HGPS cell (cell line): ENCODE measurements around a stretch of chr10.

GRCh38 chr10:80462350-80462730, 8.2 kb downstream of the TSPAN14 start:
- RRBS, result no CpG with 5 or more reads among the region's 1 CpG

DNA sequence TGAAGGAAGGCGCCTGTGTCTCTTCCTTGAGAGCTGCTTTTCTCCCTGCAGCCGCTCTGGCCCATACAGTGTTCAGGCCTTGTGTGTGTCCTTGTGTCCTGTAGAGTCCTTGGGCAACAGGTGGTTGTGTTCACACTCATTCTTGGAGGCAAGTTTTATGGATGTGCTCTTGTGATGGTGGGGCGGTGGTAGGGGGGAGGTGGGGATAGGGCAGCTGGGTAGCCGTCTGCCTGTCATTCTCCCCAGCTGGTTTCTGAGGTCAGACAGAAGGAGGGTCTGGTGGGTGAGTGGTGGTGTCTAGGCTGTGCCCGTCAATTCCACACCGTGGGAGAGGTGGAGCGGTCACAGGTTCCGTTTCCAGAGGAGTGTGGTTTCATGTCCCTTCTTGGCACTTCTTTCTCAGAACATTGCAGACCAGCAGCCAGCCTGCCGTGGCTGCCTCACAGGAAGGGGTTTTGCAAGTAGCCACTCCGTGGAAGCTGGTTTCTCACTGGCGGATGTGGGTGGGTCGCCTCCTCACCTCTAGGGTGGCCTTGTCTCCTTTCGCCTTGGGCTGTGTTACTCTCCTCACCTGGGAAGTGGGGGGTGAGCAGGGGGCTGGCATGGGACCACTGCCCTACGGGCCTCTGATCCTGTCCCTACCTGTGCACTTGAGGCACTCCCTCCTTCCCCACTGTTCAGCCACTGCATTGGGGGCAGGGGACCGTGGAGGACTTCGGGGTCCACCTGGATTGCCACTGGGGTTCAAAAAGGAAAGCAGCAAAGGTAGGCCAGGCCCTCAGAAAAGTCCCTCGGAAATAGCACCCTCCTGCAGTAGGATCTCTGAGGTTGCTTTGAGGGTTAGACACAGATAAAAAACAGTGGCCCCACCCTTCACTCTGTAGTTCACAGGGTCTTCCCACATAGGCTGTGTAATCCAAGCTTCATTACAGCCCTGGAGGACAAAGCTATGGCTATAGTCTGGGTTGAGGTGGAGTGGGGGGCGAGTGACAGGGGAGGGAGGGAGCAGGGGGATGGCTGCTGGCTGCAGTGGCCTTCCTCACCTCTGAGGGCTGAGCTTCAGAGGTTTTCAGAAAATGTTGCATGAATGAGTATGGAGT, 33.8 kb downstream of the TSPAN14 start:
- RRBS, result no CpG with 5 or more reads among the region's 18 CpGs

DNA sequence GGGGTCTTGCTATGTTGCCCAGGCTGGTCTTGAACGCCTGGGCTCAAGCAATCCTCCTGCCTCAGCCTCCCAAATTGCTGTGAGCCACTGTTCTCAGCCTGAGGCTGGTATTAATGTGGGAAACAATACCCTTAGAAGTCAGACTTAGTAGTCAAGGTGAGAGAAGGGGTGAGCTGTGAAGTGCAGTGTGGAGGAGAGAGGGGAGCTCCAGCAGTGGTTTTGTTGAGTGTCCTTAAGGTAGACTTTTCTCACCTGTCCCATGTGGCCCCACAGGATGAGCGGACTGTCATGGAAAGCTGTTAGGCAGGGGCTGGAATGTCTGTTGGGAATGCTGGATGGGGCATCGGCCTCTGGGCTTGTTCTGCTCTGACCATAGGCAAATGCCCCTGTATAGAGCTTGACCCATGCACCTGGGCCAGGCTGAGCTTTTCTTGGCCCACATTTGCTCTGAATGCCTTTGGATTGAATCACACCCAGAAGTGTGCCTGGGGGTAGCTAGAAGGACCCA, 36.3 kb upstream of the SH2D4B start:
- RRBS, result no CpG with 5 or more reads among the region's 3 CpGs

GRCh38 chr10:80502649-80503335, 34.9 kb upstream of the SH2D4B start:
- RRBS, result no CpG with 5 or more reads among the region's 9 CpGs

- RRBS, result no CpG with 5 or more reads among the region's 8 CpGs
Measured at GRCh38 chr10:80519708-80520327, 17.9 kb upstream of the SH2D4B start.

DNA sequence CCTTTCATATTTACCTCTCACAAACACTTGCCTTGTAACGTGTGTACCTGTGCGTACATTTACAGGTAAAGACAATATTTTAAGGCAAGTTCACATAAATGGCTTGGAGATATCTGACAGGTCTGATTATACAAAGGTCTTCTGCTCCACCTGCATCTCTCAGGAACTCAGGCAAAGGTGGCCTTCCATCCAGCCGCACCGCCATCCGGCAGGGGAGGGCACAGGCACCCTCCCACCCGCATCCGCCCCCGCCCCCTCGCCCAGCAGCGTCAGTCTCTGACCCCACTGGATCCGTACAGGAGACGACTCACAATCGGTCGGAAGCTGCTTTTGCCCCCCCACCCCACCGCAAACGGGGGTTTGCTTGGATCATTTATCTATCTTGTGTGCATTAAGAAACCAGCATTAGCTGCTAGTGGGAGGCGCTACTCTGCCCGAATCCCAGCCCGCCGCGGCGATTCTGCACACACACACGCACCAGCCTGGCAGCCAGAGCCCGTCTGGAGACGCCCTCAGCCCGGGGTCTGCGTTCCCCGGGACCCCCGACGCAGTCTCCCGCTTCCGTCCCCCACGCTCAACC, 1.0 kb upstream of the NRG3 start:
- RRBS, result 3% methylated on average over 6 of the region's 33 CpGs

DNA sequence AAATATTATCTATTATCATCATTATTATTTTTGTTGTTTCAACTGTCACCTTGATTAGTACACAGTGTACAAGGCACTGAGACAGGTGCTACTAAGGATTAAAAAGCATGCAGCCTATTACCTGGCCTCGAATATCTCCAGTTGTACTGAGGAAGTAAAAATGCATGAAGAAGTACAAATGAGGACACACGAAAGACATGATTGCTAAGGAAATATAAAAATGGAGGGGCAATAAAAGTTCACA, 869.8 kb downstream of the NRG3 start:
- RRBS, result no CpG with 5 or more reads among the region's 2 CpGs

GRCh38 chr10:84138595-84139168, 627 bp upstream of the GHITM start:
- RRBS, result no CpG with 5 or more reads among the region's 18 CpGs

GRCh38 chr10:84177413-84178210, 4.0 kb downstream of the GPR15LG start:
- RRBS, result 66% methylated on average over 7 of the region's 12 CpGs

- RRBS, result no CpG with 5 or more reads among the region's 2 CpGs
Measured at GRCh38 chr10:84335810-84336684, 7.7 kb downstream of the CCSER2 start.

DNA sequence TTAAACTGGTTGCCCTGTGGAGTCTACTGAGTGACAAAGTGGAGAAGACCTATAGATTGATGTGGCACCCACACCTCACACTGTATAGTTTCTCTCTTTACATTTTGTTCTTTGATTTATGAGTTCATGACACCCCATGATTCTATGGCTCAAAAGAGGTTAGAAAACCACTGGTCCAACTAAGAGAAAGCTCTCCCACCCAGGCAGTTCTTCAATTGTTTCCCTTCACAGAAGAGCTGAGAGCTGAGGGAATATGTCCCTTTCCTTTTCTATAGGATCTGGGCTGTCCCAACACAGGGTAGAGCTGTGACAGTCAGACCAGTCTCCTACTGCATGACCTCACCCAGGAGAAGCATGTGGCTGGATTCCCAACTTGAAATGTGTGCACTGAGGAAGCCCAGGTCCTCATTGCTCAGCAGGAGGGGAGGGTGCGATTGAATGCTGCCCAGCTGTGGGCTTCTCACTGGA, 508.5 kb downstream of the CCSER2 start:
- RRBS, result no CpG with 5 or more reads among the region's 1 CpG

- RRBS, result no CpG with 5 or more reads among the region's 5 CpGs
Measured at GRCh38 chr10:85642101-85643053, 724.2 kb downstream of the GRID1 start.

DNA sequence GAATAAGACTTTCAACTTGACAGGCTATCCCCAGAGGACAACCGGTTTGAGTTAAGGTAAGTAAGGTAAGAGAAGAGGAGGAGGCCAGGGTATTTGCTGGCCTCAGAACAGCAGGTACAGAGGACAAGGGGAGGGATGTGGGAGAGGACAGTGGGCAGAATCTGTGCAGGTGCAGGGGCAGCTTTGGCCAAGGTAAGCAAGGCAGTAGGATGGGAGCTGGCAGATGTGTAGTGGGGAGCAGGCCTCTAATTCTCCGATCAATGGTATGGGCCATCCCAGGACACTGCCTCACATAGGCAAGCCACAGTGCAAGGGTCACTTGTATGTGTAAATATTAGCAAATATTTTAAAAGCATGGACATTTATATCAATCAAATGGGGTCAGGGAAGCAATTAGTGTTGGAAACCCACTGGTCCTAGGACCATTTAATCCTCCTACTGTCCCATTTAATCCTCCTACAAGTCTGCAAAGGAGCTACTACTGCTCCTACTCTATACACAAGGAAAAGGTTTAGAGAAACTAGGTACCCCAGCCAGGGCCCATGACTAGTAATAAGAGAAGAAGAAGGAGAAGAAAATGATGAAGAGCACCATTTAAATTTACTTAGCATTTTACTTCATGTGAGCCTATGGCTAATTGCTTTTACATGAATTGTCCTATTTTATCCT, 373.4 kb downstream of the GRID1 start:
- RRBS, result no CpG with 5 or more reads among the region's 2 CpGs

DNA sequence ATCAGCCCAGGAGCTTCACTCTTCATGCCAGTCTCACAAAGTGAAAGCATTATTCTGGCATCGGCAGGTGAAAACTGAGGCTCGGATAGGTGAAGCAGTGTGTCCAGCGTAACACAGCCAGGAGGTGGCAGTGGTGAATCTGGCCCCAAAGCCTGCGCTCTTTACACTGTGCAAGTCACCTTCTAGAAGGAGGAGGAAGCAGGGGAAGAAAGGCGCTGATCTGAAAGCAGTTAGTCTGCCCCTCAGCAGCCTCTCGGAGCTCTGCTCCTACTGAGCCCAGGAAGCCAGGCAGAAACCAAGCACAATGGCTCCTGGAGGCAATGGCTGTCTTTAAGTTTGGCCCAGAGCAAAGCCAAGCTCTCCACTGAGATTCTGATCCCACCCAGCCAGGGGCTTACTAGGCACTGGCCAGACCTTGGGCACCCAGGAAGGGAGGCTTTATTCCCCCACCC, 104.6 kb downstream of the GRID1 start:
- RRBS, result no CpG with 5 or more reads among the region's 6 CpGs

DNA sequence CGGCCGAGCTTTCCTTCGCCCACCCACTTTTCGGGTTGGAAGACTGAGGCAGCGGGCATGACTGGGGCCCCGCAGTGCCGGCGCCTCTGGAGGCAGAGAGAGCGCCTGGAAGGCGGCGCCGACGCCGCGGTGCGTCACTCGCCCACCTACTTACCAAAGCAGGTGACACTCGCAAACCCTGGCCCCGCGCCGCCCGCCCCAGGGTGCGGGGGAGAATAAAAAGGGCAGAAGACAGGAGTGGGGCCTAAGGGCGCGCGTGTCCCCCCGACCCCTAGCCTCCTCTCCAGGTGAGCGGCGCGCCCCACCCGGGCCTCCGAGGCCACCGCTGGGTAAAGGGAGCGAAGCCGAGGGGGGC, 34.2 kb upstream of the GRID1 start:
- RRBS, result 4% methylated on average over 4 of the region's 35 CpGs

DNA sequence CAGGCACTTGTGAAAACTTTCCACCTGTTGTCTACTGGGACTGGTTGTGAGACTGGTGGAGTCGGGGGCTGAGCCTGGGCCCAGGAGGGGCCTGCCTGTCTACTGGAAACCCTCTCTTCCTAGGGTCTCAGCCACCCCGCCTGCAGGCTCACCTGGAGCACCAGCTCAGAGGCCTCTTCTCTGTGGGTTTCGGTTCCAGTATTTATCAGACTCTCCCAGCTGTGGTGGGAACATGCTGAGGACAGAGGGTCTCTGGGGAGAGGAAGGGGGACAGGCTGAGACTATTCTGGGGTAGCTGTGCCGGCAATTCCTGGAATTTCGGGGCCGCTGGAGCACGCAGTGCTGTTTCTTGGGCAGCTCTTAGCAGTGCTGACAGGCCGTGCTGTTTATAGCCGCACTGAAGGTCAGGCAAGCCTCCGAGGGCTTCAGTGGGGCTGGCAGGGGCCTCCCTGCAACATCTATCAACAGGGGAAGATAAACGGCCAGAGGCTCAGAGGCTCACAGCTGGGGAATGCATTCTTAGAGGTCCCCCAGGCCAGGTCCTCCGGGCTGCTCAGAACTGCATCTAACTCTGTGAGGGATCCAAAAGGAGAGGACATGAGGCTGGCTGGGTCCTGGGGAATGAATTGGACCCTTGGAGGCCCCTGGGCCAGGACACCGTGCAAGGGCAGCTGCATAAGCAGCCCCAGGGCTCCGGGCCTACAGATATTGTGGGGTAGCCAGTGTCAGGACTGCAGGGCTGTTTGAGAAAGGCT, 4.0 kb downstream of the LDB3 start:
- RRBS, result no CpG with 5 or more reads among the region's 14 CpGs

GRCh38 chr10:86711955-86712419, 43.7 kb downstream of the LDB3 start:
- RRBS, result no CpG with 5 or more reads among the region's 25 CpGs

GRCh38 chr10:86955346-86955924, 2.0 kb downstream of the MMRN2 start:
- RRBS, result no CpG with 5 or more reads among the region's 10 CpGs

DNA sequence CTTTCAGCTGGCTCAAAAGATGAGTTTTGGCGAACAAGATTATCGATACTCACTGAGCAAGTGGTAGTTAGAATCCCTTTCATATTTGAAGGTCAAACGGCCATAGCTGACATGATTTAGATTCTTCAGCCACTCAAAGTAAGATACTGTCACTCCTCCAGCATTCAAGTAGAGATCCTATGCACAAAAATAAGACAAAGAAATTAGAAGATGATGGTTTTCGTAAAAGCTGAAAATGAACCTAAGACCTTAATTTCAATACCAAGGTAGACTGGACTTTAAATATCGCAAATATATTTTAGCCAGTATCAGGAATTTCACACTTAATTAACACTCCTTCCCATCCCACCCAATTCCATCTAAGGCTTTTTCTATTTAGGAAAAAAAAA, 35.6 kb downstream of the GLUD1 start:
- RRBS, result no CpG with 5 or more reads among the region's 5 CpGs

DNA sequence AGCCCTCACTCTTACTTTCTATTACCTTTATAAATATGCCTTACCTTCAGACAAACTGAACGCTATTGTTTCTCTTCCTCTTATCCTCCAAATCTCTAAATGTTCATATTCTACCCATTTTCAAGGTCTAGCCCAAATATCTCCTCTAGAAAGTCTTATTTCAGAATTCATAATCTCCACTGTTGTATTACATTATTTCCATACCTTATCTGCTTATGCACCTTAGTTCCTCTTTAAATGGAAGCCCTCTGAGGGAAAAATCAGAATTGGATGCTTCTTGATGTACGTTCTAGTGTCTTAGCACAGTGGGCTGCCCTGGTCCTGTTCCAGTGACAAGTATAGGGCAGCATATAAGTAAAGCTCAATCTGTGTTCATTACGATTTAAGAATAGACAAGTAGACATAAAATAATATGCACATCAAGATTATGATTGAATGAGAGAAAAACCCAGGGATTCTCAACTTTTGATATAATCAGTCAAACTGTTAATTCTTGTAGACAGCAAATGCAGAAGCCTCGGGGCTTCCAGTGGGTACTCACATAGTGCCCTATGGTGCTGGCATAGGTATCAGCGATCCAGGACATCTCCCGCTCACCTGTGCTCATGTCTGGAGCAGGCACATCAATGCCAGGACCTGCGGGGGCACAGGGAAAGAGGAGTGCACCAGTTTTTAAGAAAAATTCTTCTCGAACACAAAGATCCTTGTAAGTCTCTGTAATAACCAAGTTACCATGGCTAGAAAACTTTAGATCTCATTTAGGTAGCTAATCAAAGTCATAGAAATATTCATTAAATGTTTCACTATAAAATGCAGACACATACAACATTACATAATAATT, 26.9 kb downstream of the GLUD1 start:
- RRBS, result no CpG with 5 or more reads among the region's 8 CpGs